T47D (cell line): ENCODE measurements around the gene CSN3.

DNA sequence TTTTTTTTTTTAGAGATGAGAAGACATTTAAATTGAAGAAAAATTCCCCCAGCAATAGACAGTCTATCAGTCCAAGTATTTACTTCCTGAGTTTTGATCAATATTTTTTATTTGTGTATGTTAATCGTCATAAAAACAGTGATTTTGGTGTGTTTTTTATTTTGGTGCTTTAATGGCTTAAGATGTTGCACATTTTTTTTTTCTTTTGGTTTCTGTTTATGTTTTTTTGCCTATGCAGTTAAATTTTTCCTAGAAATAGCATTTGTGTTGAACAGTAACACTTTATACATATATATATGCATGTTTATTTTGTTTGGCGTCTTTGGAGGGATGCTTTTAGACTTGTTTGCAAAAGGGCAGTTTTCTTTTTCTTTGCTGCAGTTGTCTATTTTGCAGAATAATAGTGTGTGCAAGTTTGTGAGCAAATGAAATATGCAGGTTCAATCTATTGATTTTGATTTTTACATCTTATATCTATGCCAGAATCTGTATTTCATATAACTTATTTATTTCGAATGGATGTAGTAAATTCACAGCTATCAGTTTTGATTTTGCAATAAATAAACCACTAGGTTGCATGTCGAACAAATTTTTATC is 25.0 kb downstream of the REST start:
- RRBS: no CpG with 5 or more reads among the region's 4 CpGs

GRCh38 chr4:57009010-57009735 is 30.5 kb downstream of the POLR2B start:
- RRBS: no CpG with 5 or more reads among the region's 3 CpGs

GRCh38 chr4:57021834-57022549 is 43.3 kb downstream of the POLR2B start:
- RRBS: no CpG with 5 or more reads among the region's 4 CpGs

GRCh38 chr4:57078358-57079347 is 31.5 kb downstream of the IGFBP7 start:
- RRBS: no CpG with 5 or more reads among the region's 11 CpGs

- RRBS: no CpG with 5 or more reads among the region's 14 CpGs
Observed at GRCh38 chr4:61199957-61200242, 226 bp upstream of the ADGRL3 start.

GRCh38 chr4:62324084-62324592 is 1124.0 kb downstream of the ADGRL3 start:
- RRBS: no CpG with 5 or more reads among the region's 1 CpG

DNA sequence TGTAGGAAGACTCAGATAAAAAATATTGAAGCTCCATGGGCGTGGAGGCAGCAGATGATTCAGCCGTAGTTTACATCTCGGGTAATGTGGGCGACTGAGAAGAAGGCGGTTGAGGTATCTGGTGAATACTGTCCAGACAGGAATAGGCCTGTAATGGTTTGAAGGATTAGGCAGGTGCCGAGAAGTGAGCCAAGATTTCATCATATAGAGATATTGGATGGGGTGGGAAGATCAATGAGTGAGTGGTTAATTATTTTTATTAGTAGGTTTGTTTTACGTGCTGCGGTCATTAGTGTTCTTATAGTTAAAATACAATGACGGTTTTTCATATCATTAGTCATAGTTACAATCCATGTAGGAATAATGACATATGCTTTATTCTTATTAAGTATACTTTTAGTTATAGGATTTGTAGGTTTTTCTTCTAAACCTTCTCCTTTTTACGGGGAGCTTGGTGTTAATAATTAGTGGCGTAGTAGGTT is 199.3 kb upstream of the TECRL start:
- RRBS: no CpG with 5 or more reads among the region's 11 CpGs

DNA sequence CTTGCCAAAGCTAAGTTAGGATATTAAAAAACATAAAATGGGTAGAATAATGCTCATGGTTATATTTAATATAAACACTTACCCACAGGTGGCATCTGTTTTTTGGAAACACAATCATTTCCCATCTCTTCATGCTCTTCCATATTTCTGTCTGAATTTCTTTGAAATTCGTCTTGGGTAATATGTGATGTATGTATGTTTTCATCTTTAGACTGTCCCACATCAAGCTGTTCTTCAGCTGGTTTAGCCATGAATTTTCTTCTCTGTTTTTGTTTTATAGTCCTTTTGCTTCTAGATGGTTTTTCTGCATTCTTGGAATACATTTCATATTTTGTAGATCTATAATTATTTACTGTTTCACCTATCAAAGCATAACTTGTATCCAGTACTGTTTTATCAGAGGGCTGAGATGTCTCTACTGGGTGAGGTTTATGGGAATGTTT is 31.3 kb downstream of the CENPC start:
- RRBS: no CpG with 5 or more reads among the region's 1 CpG

GRCh38 chr4:68328961-68329644 is 20.8 kb downstream of the YTHDC1 start:
- RRBS: no CpG with 5 or more reads among the region's 3 CpGs

- RRBS: no CpG with 5 or more reads among the region's 4 CpGs
Observed at GRCh38 chr4:68349183-68349381, 808 bp downstream of the YTHDC1 start.

GRCh38 chr4:68376383-68376701 is 26.5 kb upstream of the YTHDC1 start:
- RRBS: no CpG with 5 or more reads among the region's 5 CpGs

- RRBS: no CpG with 5 or more reads among the region's 24 CpGs
Observed at GRCh38 chr4:68906409-68907247, 45.0 kb downstream of the UGT2A3 start.

DNA sequence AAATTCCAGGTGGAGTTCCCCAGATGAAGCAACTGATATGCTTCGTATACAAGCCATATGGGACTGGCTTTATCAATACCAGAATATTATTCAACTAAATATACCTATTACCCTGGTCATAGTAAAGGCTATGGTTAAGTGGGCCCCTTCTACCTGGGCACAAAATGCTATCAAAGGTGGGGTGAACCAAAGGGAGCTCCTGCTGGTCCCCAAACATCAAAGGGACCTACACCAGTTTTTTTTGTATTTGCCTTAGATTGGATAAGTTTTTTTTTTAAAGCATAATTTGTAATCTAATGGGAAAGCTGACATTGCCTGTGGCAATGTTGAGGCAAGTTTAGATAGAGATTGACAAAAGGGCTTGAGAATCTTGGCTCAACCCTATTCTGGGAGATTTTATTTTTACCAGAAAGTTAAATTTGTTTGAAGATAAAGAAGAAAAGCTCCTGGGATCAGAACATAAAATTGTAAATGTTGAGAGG is 9.4 kb upstream of the UGT2A3 start:
- RRBS: no CpG with 5 or more reads among the region's 1 CpG

GRCh38 chr4:69051023-69051682 is 45.1 kb upstream of the UGT2B7 start:
- RRBS: no CpG with 5 or more reads among the region's 11 CpGs

DNA sequence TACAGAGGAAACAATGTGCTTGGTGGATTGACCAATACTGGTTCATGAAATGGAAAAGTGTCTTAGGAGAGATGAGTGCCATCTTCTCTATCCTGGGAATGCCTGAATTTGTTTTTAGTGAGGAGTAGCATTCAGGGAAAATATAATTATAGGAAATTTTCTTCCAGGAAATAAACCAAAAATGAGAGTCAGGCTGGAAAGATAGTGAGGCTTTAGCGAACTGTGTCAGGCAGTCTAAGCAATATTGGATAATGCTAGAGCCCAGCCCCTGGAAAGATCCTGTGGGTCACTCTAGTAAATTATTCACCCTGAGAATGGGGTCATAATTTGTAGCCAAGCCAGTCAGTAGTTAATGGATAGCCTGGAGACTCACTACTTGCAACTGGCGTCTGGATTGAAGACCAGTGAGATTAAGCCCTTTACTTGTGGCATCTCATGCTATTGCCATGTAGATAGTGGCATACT is 50.9 kb downstream of the UGT2B28 start:
- RRBS: no CpG with 5 or more reads among the region's 2 CpGs

DNA sequence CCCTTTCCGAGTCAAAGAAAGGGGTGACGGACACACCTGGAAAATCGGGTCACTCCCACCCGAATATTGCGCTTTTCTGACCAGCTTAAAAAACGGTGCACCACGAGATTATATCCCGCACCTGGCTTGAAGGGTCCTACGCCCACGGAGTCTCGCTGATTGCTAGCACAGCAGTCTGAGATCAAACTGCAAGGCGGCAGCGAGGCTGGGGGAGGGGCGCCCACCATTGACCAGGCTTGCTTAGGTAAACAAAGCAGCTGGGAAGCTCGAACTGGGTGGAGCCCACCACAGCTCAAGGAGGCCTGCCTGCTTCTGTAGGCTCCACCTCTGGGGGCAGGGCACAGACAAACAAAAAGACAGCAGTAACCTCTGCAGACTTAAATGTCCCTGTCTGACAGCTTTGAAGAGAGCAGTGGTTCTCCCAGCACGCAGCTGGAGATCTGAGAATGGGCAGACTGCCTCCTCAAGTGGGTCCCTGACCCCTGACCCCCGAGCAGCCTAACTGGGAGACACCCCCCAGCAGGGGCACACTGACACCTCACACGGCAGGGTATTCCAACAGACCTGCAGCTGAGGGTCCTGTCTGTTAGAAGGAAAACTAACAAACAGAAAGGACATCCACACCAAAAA is 11.3 kb upstream of the UGT2A1 start:
- RRBS: no CpG with 5 or more reads among the region's 18 CpGs

DNA sequence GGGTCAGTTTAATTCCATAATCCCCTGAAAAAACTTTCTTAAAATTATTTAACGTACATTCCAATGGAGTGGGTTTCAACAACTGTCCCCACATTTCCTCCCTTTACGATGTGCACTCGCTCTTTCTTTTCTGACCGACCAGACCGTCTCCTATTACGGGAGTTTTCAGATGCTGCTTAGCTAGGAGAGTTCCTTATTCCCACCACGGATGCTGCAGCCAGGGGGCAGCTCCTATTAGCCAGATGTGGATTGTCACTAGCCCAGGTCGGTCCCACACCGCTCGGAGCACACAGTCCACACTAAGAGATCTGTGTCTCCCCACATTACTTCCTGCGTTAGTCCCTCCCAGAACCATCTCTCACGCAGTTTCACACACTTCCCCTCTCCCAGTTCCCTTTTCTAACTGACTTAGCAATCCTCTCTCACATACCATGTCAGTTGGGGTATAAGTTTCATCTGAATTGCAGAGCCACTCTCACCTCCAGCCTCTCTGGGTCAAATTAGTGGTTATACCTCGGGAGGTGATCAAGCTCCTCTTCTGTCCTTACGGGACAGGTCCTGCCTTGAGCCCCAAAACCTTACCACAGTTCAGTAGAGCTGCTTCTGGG is 28.3 kb downstream of the SULT1E1 start:
- RRBS: no CpG with 5 or more reads among the region's 14 CpGs

DNA sequence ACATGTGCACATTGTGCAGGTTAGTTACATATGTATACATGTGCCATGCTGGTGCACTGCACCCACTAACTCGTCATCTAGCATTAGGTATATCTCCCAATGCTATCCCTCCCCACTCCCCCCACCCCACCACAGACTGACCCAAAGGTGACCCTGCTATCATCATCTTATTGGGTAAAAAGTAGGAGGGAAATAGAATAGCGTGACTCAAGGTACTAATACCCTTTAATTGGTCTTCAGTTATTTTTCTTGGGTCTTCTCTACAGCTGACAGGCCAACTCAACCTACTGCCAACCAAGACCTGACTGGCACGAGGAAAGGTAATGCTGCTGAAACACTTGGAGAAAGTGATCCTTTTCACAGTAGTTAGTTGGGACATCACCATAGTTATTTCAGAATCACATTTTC is at the start of gene CSN3:
CSN3 (plus strand) TSS at position 252 of the 408 bp plus-strand sequence.
- RRBS: no CpG with 5 or more reads among the region's 3 CpGs

- RRBS: no CpG with 5 or more reads among the region's 12 CpGs
Observed at GRCh38 chr4:70728107-70728755, 6.5 kb downstream of the RUFY3 start.